K562 (cell line): ENCODE data around the genes PEX13 and USP34.

DNA sequence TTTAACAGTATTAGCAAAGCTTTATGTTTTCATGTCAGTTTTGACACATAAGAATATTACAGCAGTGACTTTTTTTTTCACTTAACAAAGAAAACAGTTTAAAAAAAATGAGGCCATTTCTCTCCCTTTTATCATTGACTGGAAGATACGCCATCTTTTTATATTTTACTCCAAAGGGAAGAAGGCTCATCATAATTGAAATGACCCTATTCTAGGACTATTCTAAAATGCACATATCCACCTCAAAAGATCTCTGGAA, 11.6 kb upstream of the PEX13 start:
- RAMPAGE, long total RNA = no peak
- RRBS = no CpG with 5 or more reads among the region's 1 CpG
PRO-cap:
- standard = no peak
- CoPRO, capped RNA only, 2 experiments = no peak in any of the 2 experiments
- CoPRO, capped and uncapped RNA, 2 experiments = no peak in any of the 2 experiments
- CoPRO, uncapped RNA only, 2 experiments = no peak in any of the 2 experiments
CAGE:
- cytosol, long polyA plus RNA = no peak
- long polyA plus RNA = no peak
- nucleolus, long total RNA = no peak
- nucleus, long polyA plus RNA = no peak

DNA sequence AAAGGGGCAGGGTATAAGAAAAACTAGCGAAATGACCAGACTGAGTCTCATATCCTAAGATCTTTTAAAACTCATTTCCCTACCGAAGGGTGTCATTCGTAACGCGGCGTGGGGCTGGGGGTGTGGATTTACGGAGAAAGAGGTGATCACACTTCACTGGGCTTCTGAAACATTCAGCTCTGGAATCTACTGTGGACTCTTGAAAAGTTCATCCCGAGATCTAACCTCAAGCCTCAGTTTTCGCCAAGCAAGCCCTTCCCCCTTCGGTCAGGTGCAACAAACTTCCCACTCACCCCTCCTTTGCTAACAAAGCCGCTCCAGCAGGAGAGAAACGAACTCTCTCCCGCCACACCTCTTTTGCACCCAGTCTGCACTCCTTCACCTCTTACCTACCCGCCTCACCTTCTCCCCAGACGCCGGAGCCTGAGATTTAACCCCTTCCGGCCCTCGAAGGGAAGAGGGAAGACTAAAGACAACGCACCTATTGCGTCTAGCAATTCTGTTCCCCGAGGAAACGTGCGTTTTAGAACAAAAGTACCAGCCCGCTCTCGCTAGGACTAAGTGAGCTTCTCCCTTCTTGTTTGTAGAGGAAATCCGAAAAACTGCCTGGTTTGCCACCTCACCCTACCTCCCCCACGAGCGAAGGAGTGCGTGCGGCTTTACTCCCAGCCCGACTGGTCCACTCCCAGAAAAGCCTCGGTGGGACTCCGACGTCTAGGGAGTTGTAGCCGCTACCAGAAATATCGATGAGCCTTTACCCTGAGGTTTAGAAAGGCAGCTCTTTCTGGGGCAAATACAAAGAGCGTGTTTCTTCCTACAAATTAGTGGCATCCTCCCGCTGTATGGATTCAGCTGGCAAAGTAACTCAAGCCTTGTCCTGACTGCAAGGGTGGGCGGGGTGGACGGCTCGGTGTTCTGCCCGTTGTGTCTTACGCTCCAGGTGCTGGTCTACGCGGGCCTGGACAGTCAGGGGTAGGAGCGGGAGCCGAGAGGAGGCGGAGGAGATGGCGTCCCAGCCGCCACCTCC, at the start of gene PEX13:
PEX13 (plus strand) TSS at position 965 of the 1,027 bp plus-strand sequence.
- RAMPAGE, long total RNA = start-site peak on the minus strand centred at position 443 of the sequence, 51 bp wide, 26 and 16 reads in 2 replicates; start-site peak on the plus strand centred at position 978 of the sequence, 36 bp wide, 336 and 328 reads in 2 replicates
- RRBS = no CpG with 5 or more reads among the region's 50 CpGs
PRO-cap:
- standard = bidirectional peak, plus-strand start at position 306 of the sequence, minus-strand start at position 222 of the sequence; bidirectional peak, plus-strand start at position 496 of the sequence, minus-strand start at position 425 of the sequence; bidirectional peak, plus-strand start at position 965 of the sequence, minus-strand start at position 676 of the sequence
- CoPRO, capped RNA only, 2 experiments = peak in 2 of 2 experiments; most common plus-strand start position 500 of the sequence (in 2); most common minus-strand start position 676 of the sequence (in 2)
- CoPRO, capped and uncapped RNA, 2 experiments = peak in 2 of 2 experiments; most common plus-strand start position 965 of the sequence (in 2); most common minus-strand start position 425 of the sequence (in 2)
- CoPRO, uncapped RNA only, 2 experiments = peak in 2 of 2 experiments; most common plus-strand start position 500 of the sequence (in 1); most common minus-strand start position 432 of the sequence (in 2)
CAGE:
- cytosol, long polyA plus RNA = start-site peak on the plus strand centred at position 977 of the sequence, 32 bp wide, 1,889 and 879 reads in 2 replicates
- long polyA plus RNA = start-site peak on the plus strand centred at position 976 of the sequence, 33 bp wide, 1,069 and 1,342 reads in 2 replicates
- nucleolus, long total RNA = no peak
- nucleus, long polyA plus RNA = start-site peak on the minus strand centred at position 425 of the sequence, 46 bp wide, 35 and 79 reads in 2 replicates; start-site peak on the plus strand centred at position 758 of the sequence, 82 bp wide, 45 and 37 reads in 2 replicates; start-site peak on the plus strand centred at position 967 of the sequence, 58 bp wide, 788 and 690 reads in 2 replicates

DNA sequence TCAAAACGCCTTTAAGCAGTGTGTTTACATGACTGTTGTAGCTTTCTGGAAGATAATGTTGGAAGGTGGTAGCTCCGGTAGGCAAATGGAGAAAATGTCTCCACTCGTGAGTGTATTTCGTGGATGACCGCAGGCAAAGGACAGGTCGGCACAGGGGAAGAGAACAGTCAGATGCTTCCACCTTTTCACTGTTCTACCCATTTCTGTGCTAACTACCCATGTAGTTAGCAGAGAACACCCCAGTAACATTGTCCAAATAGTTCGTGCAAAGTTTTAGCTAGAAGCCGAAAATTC, 14.4 kb downstream of the C2orf74 start:
- RAMPAGE, long total RNA = no peak
- RRBS = no CpG with 5 or more reads among the region's 8 CpGs
PRO-cap:
- standard = unidirectional peak, plus-strand start at position 136 of the sequence
- CoPRO, capped RNA only, 2 experiments = no peak in any of the 2 experiments
- CoPRO, capped and uncapped RNA, 2 experiments = no peak in any of the 2 experiments
- CoPRO, uncapped RNA only, 2 experiments = no peak in any of the 2 experiments
CAGE:
- cytosol, long polyA plus RNA = no peak
- long polyA plus RNA = no peak
- nucleolus, long total RNA = no peak
- nucleus, long polyA plus RNA = no peak

DNA sequence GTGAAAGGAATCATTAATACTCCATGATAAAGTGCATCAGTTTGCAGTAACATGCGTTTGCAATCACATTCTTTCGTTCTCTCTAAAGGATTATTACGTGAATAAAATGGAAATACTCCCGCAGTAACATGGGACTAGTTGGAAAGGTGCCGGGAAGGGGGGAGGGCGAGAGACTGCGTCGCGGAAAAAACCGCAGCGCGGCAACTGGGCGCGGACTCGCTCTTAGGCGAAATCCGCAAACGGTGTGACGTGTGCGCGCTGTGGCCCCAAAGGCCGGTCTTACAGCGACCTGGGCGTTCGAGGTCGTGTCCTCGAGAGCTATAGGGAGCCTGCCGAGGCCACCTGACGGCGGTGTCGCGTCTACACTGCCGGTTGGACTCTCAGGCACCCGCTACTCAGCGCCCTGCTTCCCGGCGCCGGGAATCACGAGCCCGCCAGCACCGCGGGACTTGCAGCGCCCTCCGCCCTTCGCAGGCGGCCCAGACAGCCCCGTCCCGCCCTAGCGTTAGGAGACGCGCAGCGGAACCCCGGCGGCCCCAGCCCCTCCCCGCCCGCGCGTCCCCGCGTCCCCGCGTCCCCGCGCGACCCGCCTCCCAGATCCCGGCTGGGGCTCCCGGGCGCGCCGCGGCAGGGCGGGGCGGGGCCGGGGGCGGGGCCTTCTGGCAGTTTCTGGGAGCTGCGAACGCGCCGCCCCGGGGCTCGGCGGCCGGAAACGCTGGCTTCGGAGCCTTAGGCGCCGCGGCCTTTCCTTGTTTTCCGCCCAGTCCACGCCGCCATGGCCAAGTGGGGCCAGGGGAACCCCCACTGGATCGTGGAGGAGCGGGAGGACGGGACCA, 15.0 kb downstream of the C2orf74 start:
- RAMPAGE, long total RNA = no peak
- RRBS = 2% methylated on average over 31 of the region's 95 CpGs
PRO-cap:
- standard = bidirectional peak, plus-strand start at position 296 of the sequence, minus-strand start at position 485 of the sequence; bidirectional peak, plus-strand start at position 711 of the sequence, minus-strand start at position 606 of the sequence
- CoPRO, capped RNA only, 2 experiments = peak in 2 of 2 experiments; most common plus-strand start position 711 of the sequence (in 2); most common minus-strand start position 246 of the sequence (in 2)
- CoPRO, capped and uncapped RNA, 2 experiments = peak in 2 of 2 experiments; most common plus-strand start position 749 of the sequence (in 2); most common minus-strand start position 491 of the sequence (in 2)
- CoPRO, uncapped RNA only, 2 experiments = peak in 2 of 2 experiments; most common plus-strand start position 749 of the sequence (in 1); most common minus-strand start position 391 of the sequence (in 1)
CAGE:
- cytosol, long polyA plus RNA = start-site peak on the plus strand centred at position 724 of the sequence, 58 bp wide, 317 and 99 reads in 2 replicates
- long polyA plus RNA = start-site peak on the plus strand centred at position 718 of the sequence, 47 bp wide, 160 and 140 reads in 2 replicates
- nucleolus, long total RNA = no peak
- nucleus, long polyA plus RNA = start-site peak on the plus strand centred at position 726 of the sequence, 84 bp wide, 2,027 and 2,198 reads in 2 replicates

- RAMPAGE, long total RNA = no peak
- RRBS = no CpG with 5 or more reads among the region's 8 CpGs
PRO-cap:
- standard = no peak
- CoPRO, capped RNA only, 2 experiments = no peak in any of the 2 experiments
- CoPRO, capped and uncapped RNA, 2 experiments = no peak in any of the 2 experiments
- CoPRO, uncapped RNA only, 2 experiments = peak in 2 of 2 experiments; most common plus-strand start chr2:61205266 (in 1); most common minus-strand start chr2:61205156 (in 1)
CAGE:
- cytosol, long polyA plus RNA = no peak
- long polyA plus RNA = no peak
- nucleolus, long total RNA = no peak
- nucleus, long polyA plus RNA = no peak
These were observed 43.2 kb downstream of the C2orf74 start for GRCh38 chr2:61205099-61205611.

GRCh38 chr2:61207701-61208308, 45.8 kb downstream of the C2orf74 start:
- RAMPAGE, long total RNA = no peak
- RRBS = no CpG with 5 or more reads among the region's 4 CpGs
PRO-cap:
- standard = no peak
- CoPRO, capped RNA only, 2 experiments = no peak in any of the 2 experiments
- CoPRO, capped and uncapped RNA, 2 experiments = no peak in any of the 2 experiments
- CoPRO, uncapped RNA only, 2 experiments = peak in 1 of 2 experiments; most common minus-strand start chr2:61208113 (in 1)
CAGE:
- cytosol, long polyA plus RNA = no peak
- long polyA plus RNA = no peak
- nucleolus, long total RNA = no peak
- nucleus, long polyA plus RNA = no peak

GRCh38 chr2:61314353-61314786, 152.4 kb downstream of the C2orf74 start:
- RAMPAGE, long total RNA = no peak
- RRBS = no CpG with 5 or more reads among the region's 2 CpGs
PRO-cap:
- standard = no peak
- CoPRO, capped RNA only, 2 experiments = no peak in any of the 2 experiments
- CoPRO, capped and uncapped RNA, 2 experiments = no peak in any of the 2 experiments
- CoPRO, uncapped RNA only, 2 experiments = no peak in any of the 2 experiments
CAGE:
- cytosol, long polyA plus RNA = no peak
- long polyA plus RNA = no peak
- nucleolus, long total RNA = no peak
- nucleus, long polyA plus RNA = no peak

DNA sequence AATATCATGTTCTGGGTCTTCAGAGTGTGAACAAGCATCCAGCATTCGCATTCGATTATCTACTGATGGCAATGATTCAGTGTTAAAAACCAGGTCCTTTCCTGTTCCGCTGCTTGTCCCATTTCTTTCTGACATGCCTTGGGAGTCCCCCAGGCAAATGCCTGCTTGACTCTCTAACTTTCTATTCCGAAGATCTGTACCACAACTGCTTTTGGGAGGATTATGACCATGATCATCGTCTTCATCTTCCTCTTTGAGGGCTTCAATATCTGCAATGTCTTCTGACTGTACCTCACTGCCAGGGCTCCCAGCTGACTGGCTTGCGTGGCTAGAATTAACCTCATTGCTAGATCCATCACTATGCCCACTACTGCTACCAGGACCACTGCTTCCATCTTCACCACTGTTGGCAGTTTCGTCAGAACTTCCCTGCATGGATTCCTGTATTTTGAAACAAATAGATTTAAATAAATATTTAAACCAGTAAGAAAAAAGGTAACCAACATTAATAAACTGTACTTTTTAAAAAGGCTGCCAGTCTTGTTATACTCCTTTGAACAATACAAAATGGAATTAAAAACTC, 122.8 kb downstream of the USP34 start:
- RAMPAGE, long total RNA = no peak
- RRBS = no CpG with 5 or more reads among the region's 7 CpGs
PRO-cap:
- standard = no peak
- CoPRO, capped RNA only, 2 experiments = no peak in any of the 2 experiments
- CoPRO, capped and uncapped RNA, 2 experiments = no peak in any of the 2 experiments
- CoPRO, uncapped RNA only, 2 experiments = peak in 2 of 2 experiments; most common minus-strand start position 485 of the sequence (in 2)
CAGE:
- cytosol, long polyA plus RNA = no peak
- long polyA plus RNA = no peak
- nucleolus, long total RNA = no peak
- nucleus, long polyA plus RNA = no peak

- RAMPAGE, long total RNA = start-site peak on the plus strand at chr2:61471356-61471393, 52 and 26 reads in 2 replicates
- RRBS = 3% methylated on average over 34 of the region's 90 CpGs
PRO-cap:
- standard = bidirectional peak, plus-strand start at chr2:61471372, minus-strand start at chr2:61471166; bidirectional peak, plus-strand start at chr2:61471785, minus-strand start at chr2:61471754; bidirectional peak, plus-strand start at chr2:61471818, minus-strand start at chr2:61471802
- CoPRO, capped RNA only, 2 experiments = peak in 2 of 2 experiments; most common plus-strand start chr2:61471372 (in 2); most common minus-strand start chr2:61471141 (in 1)
- CoPRO, capped and uncapped RNA, 2 experiments = peak in 2 of 2 experiments; most common plus-strand start chr2:61471372 (in 2); most common minus-strand start chr2:61471057 (in 1)
- CoPRO, uncapped RNA only, 2 experiments = peak in 2 of 2 experiments; most common plus-strand start chr2:61471033 (in 1); most common minus-strand start chr2:61471068 (in 1)
CAGE:
- cytosol, long polyA plus RNA = no peak
- long polyA plus RNA = no peak
- nucleolus, long total RNA = no peak
- nucleus, long polyA plus RNA = start-site peak on the minus strand at chr2:61471147-61471290, 32 and 74 reads in 2 replicates
These were observed at the start of gene USP34 for GRCh38 chr2:61470975-61471883. Gene USP34, minus strand, starts transcription at chr2:61471087.

- RAMPAGE, long total RNA = no peak
PRO-cap:
- standard = no peak
- CoPRO, capped RNA only, 2 experiments = no peak in any of the 2 experiments
- CoPRO, capped and uncapped RNA, 2 experiments = no peak in any of the 2 experiments
- CoPRO, uncapped RNA only, 2 experiments = no peak in any of the 2 experiments
CAGE:
- cytosol, long polyA plus RNA = no peak
- long polyA plus RNA = no peak
- nucleolus, long total RNA = no peak
- nucleus, long polyA plus RNA = no peak
These were observed 132.3 kb upstream of the XPO1 start for GRCh38 chr2:61670531-61670848.

DNA sequence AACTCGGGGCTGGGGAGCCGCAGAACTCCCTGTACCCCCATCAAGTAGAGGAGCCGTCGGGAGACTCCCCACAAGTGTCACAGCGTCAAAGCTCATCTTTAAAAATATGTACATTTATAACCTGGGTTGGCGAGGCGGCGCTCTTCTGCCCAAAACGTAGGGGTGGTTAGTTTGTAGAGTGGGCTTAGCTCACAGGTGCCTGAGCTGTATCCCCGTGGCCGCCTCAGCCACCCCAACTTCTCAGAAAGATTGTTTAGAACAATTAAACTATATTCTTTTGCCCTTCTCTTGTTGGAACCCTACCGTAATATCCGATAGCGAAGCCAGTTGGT, 1.4 kb downstream of the B3GNT2 start:
- RAMPAGE, long total RNA = no peak
- RRBS = no CpG with 5 or more reads among the region's 14 CpGs
PRO-cap:
- standard = unidirectional peak, minus-strand start at position 87 of the sequence
- CoPRO, capped RNA only, 2 experiments = no peak in any of the 2 experiments
- CoPRO, capped and uncapped RNA, 2 experiments = no peak in any of the 2 experiments
- CoPRO, uncapped RNA only, 2 experiments = no peak in any of the 2 experiments
CAGE:
- cytosol, long polyA plus RNA = no peak
- long polyA plus RNA = no peak
- nucleolus, long total RNA = no peak
- nucleus, long polyA plus RNA = no peak

DNA sequence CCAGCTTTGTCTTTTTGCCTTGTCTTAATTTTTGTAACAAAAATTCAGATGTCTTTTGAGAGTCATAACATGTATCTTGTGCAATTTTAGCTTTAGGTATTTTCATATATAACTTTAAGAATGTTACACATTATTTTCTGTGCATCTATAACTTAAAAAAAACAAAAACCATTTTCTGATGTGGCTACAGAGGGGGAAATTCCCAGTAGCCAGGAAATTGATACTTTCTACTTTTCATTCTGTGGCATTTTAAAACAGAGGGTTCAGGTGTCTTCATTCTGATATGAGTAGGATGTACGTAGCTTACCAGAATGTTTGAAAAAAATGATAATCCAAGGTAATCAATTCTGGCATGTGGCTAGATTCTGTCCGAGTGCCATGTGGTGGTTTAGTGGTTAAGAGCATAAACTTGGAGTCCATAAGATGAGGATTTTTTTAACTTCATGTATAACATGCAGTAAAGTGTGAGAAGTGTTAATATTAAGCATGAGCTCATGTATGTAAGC, 4.3 kb downstream of the B3GNT2 start:
- RAMPAGE, long total RNA = no peak
- RRBS = no CpG with 5 or more reads among the region's 2 CpGs
PRO-cap:
- standard = no peak
- CoPRO, capped RNA only, 2 experiments = no peak in any of the 2 experiments
- CoPRO, capped and uncapped RNA, 2 experiments = no peak in any of the 2 experiments
- CoPRO, uncapped RNA only, 2 experiments = no peak in any of the 2 experiments
CAGE:
- cytosol, long polyA plus RNA = no peak
- long polyA plus RNA = no peak
- nucleolus, long total RNA = no peak
- nucleus, long polyA plus RNA = no peak

GRCh38 chr2:62205561-62206481, 9.9 kb downstream of the B3GNT2 start:
- RAMPAGE, long total RNA = no peak
- RRBS = no CpG with 5 or more reads among the region's 11 CpGs
PRO-cap:
- standard = no peak
- CoPRO, capped RNA only, 2 experiments = no peak in any of the 2 experiments
- CoPRO, capped and uncapped RNA, 2 experiments = no peak in any of the 2 experiments
- CoPRO, uncapped RNA only, 2 experiments = no peak in any of the 2 experiments
CAGE:
- cytosol, long polyA plus RNA = no peak
- long polyA plus RNA = no peak
- nucleolus, long total RNA = no peak
- nucleus, long polyA plus RNA = no peak

- RAMPAGE, long total RNA = no peak
- RRBS = 82% methylated on average over 3 of the region's 23 CpGs
PRO-cap:
- standard = no peak
- CoPRO, capped RNA only, 2 experiments = no peak in any of the 2 experiments
- CoPRO, capped and uncapped RNA, 2 experiments = no peak in any of the 2 experiments
- CoPRO, uncapped RNA only, 2 experiments = no peak in any of the 2 experiments
CAGE:
- cytosol, long polyA plus RNA = no peak
- long polyA plus RNA = no peak
- nucleolus, long total RNA = no peak
- nucleus, long polyA plus RNA = no peak
These were observed 97.7 kb downstream of the B3GNT2 start for GRCh38 chr2:62293342-62294363.

DNA sequence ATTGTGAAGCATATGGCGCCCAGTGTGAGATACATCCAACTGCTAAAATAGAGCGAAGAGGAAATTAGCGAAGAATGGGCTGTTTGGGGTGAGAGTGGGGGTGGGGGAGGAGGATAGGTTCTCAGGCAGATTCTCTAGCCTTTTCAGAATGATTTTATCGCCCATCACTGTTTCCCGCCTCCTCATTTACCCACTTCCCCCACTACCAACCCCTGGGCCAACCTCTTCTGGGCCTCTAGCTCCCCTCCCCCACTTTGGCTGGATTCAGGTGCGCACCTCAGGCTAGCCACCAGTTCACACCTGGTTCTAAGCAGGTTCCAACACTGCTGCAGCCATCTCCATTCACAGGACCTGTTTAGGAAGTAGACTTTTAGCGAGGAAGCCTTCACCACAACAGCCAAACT, 6.1 kb upstream of the OTX1 start:
- RAMPAGE, long total RNA = no peak
- RRBS = no CpG with 5 or more reads among the region's 7 CpGs
PRO-cap:
- standard = no peak
- CoPRO, capped RNA only, 2 experiments = no peak in any of the 2 experiments
- CoPRO, capped and uncapped RNA, 2 experiments = no peak in any of the 2 experiments
- CoPRO, uncapped RNA only, 2 experiments = no peak in any of the 2 experiments
CAGE:
- cytosol, long polyA plus RNA = no peak
- long polyA plus RNA = no peak
- nucleolus, long total RNA = no peak
- nucleus, long polyA plus RNA = no peak

DNA sequence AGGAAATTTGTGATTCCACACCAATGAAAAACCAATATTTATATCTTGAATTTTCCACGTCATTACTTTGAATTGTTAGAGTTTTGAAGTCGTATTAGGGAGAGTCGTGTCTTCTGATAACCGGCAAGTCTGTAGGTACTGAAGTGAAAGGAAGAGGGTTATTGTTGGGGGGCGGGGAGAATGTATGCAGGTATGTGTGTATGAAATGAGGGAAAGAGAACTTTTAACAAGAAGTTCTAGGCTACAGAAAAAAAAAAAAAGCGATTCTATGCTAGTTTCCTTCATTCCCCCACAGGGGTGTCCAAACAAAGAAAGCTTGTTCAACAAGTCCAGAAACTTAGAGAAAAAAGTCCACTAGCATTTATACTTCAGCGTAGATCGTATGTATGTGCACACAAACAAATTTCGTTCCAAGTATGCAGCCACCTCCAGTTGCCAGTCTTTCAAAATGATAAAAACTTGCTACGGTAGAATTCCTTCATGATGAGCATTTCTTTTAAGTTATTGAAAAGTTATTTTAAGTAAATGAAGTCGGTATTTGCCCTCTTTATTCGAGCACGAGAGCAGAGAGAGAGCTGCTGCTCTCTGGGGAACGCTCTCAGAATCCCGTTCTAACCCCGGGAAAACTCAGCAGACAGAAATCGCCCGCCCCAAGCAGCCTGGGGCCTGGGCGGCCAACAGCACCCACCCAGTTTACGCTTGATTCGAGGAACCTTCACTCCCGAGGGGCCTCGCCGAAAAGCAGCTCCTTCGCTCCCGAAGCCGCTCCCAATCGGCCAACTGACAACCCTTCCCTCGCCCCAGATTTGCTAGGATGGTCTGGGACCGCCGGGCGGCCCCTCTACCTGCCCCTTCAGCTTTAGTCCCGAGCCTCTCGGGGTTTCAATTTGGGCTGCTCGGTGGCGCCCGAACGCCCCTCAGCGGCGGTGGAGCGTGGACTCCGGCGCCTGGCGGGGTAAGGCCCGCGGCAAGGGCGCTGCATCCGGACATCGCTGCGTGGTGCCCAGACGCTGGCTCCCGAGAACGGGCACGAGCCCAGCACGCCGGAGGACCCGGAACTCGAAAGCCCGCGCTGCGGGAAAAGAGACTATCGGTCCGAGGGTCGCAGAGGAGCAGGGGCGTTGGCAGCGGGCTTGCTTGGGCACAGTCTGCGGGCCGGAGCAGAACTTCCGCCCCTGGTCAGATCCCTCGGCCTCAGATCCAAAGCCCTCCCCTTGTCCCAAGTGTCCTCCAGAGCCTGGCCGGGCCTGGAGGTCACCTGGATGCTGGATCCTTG, 3.4 kb upstream of the OTX1 start:
- RAMPAGE, long total RNA = no peak
- RRBS = 97% methylated on average over 19 of the region's 71 CpGs
PRO-cap:
- standard = no peak
- CoPRO, capped RNA only, 2 experiments = no peak in any of the 2 experiments
- CoPRO, capped and uncapped RNA, 2 experiments = no peak in any of the 2 experiments
- CoPRO, uncapped RNA only, 2 experiments = no peak in any of the 2 experiments
CAGE:
- cytosol, long polyA plus RNA = no peak
- long polyA plus RNA = no peak
- nucleolus, long total RNA = no peak
- nucleus, long polyA plus RNA = no peak

- RAMPAGE, long total RNA = no peak
- RRBS = no CpG with 5 or more reads among the region's 2 CpGs
PRO-cap:
- standard = no peak
- CoPRO, capped RNA only, 2 experiments = no peak in any of the 2 experiments
- CoPRO, capped and uncapped RNA, 2 experiments = no peak in any of the 2 experiments
- CoPRO, uncapped RNA only, 2 experiments = no peak in any of the 2 experiments
CAGE:
- cytosol, long polyA plus RNA = no peak
- long polyA plus RNA = no peak
- nucleolus, long total RNA = no peak
- nucleus, long polyA plus RNA = no peak
These were observed 110.1 kb downstream of the MDH1 start for GRCh38 chr2:63698791-63699305.

DNA sequence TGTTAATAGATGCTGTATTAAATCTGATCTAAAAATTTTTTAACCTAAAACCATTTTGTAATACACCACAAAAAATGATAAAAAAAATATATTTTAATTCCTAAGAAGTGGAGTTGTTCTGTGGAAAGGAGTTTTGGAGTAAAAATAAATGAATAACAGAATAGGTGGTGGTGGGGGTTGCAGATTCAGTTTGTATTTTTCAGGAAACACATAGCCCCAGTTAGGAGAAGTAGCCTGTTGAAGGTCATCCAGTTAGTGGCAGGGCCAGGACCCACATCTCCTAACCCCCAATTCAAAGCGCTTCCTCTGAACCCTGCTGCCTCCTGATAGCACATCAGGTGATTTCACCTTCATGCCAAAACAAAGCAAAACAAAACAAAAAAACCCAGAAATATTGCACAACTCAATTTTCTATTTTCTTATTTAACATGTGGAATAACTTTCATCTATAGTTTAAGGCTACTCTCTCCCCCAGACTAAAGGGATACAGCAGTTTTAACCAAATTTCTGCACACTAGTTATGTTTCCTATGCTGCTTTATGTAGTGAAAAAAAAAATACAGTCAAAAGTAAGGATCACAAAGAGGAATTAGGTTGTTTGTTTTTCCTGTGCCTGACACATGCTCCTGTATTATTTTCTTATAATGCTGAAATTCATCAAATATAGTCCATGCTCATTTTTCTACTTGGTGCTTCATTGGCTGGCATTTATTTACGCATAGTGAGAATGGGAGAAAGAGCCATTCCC, 112.3 kb upstream of the UGP2 start:
- RAMPAGE, long total RNA = no peak
- RRBS = no CpG with 5 or more reads among the region's 2 CpGs
PRO-cap:
- standard = no peak
- CoPRO, capped RNA only, 2 experiments = no peak in any of the 2 experiments
- CoPRO, capped and uncapped RNA, 2 experiments = no peak in any of the 2 experiments
- CoPRO, uncapped RNA only, 2 experiments = no peak in any of the 2 experiments
CAGE:
- cytosol, long polyA plus RNA = no peak
- long polyA plus RNA = no peak
- nucleolus, long total RNA = no peak
- nucleus, long polyA plus RNA = no peak